GM23338 (cell line): ENCODE measurements around a stretch of chr14.

DNA sequence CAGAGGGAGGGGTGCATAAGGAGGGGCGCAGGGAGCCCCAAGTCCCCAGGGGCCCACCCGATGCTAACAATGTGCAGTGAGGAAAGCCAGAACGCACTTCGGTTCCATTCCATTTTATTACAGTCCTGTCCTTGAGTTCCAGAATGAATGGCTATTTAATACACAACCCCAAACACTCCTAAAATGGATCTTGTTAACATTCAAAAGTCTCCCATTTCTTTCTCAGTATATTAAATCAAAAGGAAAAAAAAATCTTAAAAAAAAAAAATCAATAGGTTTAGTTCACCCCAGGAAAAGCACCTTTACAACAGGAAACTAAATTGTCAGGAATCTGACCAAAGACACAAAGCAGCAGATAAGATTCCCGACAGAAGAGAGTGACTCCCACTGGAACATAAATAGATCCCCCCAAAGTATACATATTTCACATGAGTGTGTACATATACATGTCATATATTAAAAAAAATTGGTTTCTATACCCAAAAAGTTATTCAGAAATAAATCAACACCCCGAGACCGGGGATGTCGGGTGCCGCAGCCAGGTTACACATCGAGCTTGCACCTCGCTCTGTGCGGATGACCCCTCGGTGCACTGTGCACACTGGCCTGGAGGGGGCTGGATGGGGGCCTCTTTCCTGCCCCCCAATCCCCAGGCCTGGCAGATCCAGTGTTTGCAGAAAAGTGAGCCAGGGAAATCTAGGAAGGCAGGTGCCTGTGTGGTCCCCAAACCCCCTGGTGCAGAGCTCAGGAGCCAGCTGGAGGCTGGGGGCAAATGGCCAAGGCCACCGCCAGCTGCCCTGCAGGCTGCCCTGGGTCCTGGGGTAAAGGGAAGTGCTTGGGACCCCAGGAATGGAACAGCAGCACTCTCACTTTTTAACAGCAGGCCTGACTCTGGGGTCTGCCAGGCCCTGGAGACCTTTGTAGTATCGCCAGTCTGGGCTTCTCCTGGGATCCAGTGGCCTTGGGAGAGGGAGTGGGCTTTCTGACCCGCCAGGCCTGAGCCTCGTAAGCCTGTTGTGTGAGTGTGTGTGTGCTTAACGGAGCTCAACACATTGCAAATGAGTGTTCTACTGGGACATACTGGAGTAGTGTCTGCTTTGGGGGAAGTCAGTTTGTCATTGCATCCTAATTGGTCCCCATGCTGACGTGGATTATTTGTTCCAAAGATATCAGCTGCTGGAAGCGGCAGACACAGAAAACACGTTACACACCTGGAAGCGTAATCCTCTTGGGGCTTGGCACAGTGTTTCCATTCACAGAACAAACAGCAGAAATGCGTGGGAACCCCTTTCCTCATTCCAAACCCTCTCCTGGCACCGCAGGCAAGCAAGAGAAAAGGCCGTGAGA is 27.2 kb upstream of the GPR68 start:
- PRO-cap = no peak
- RAMPAGE, long total RNA = no peak

DNA sequence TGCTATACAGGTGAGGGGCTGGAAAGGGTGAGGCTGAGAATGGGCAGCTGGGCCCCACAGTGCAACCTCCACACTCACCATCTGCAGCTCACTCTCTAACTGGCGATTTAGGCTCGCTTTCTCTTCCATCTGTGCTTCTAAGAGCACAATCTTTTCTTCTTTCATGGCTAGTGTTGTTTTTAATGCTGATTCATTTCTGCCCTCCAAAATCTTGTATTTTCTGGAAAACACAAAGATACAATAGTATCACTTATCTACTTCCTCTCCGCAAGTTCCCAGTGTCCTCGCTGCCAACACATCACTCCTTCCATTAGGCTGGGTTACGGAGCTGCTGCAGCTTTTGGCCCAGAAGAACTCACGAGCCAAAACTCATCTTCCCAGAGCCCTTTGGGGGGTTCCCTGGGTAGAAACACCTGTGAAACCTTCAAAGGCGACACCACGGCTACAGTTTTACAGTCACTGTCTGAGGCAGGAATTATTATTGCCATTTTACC is 63.8 kb upstream of the GPR68 start:
- PRO-cap = no peak
- RAMPAGE, long total RNA = no peak

GRCh38 chr14:91339716-91340306 is 77.8 kb downstream of the CCDC88C start:
- PRO-cap = no peak
- RAMPAGE, long total RNA = no peak

- PRO-cap = no peak
- RAMPAGE, long total RNA = no peak
Measured at GRCh38 chr14:91342265-91342754, 75.3 kb downstream of the CCDC88C start.

DNA sequence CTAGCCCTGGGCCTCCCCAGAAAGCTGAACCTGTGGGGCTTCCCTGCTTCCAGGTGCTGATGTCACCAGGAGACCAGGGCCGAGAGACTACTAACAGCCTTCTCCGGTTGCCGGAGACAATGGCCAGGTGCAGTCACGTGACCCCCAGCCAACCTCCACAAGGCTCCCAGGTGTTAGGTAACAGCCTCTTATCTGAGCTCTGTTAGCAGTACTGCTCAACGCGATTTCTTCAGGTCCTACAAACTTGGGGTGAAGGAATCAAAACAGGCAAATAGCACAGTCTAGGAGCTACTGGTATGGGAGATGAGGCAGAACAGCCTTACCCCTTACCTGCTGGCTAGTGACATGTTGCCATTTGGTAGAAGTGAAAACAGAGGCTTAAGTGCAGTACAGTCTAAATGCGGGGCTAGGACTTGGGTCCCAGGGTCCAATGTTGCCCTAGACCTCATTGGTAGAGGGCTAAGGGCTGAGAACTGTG is 3.9 kb downstream of the CCDC88C start:
- PRO-cap = bidirectional peak, plus-strand start at position 205 of the sequence, minus-strand start at position 64 of the sequence
- RAMPAGE, long total RNA = no peak

GRCh38 chr14:91418057-91418433 is 425 bp upstream of the CCDC88C start:
- PRO-cap = no peak
- RAMPAGE, long total RNA = no peak

- PRO-cap = bidirectional peak, plus-strand start at chr14:91836726, minus-strand start at chr14:91836455
- RAMPAGE, long total RNA = no peak
Measured at GRCh38 chr14:91835995-91836996, 31.0 kb downstream of the TC2N start.

- PRO-cap = no peak
- RAMPAGE, long total RNA = no peak
Measured at GRCh38 chr14:91869663-91870592, 2.6 kb upstream of the TC2N start.

- PRO-cap = no peak
- RAMPAGE, long total RNA = no peak
Measured at GRCh38 chr14:91883946-91884404, 16.6 kb upstream of the TC2N start.

GRCh38 chr14:91891019-91891450 is 23.7 kb upstream of the TC2N start:
- PRO-cap = no peak
- RAMPAGE, long total RNA = no peak

- PRO-cap = bidirectional peak, plus-strand start at chr14:92207281, minus-strand start at chr14:92207177
- RAMPAGE, long total RNA = no peak
Measured at GRCh38 chr14:92207012-92207544, 85.3 kb downstream of the CPSF2 start.

DNA sequence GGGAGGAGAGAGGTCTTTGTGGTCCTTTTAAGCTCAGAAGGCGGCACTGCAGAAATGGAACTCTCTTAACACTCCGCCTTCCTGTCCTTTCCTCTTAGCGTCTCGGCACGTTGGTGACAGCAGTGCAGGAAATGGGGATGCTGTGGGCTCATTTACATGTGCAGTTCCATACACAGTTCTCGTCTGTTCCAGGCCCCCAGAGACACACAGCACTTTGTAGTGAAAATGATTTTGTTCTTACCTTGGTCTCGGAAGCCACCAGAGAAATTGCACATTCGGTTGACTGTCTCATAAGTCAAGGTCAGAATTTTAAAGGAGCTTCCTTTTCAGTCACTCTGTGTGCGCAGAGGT is 50.4 kb upstream of the RIN3 start:
- PRO-cap = no peak
- RAMPAGE, long total RNA = no peak

DNA sequence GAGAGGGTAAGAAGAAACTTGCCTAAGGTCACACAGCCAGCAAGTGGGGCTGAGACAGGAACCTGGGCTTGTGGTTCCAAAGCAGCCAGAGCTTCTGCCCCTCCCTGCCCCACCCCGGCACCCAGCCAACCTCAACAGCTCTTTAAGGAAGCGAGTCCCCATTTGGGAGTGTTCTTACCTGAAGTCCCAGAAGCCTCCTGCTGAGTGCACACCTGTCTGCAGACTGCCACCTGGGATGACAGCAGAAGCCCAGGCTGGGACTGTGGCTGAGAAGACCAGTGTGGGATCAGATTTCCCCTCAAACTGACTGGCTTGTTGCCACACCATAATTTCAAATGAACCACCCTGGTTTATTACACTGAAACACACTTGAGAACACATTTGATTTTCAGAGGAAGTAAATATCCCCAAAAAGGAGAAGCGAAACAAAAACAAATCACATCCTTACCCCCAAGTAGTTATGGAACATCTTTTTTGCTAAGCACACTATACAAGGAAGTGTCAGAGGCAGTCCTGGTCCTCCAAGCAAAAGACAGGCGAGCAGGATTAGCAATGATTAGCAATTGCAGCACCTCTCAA is 6.3 kb upstream of the RIN3 start:
- PRO-cap = no peak
- RAMPAGE, long total RNA = no peak

GRCh38 chr14:92958857-92959714 is 36.1 kb downstream of the CHGA start:
- PRO-cap = no peak
- RAMPAGE, long total RNA = no peak

- PRO-cap = no peak
- RAMPAGE, long total RNA = no peak
Measured at GRCh38 chr14:92973987-92974623, 51.2 kb downstream of the CHGA start.

GRCh38 chr14:93012561-93012900 is 89.6 kb downstream of the CHGA start:
- PRO-cap = no peak
- RAMPAGE, long total RNA = no peak

- PRO-cap = no peak
- RAMPAGE, long total RNA = no peak
Measured at GRCh38 chr14:93096811-93097428, 18.8 kb downstream of the ITPK1 start.

- PRO-cap = no peak
- RAMPAGE, long total RNA = no peak
Measured at GRCh38 chr14:93150330-93151125, 34.2 kb downstream of the MOAP1 start.

GRCh38 chr14:93185420-93185898 is 342 bp downstream of the LYSET start:
- PRO-cap = no peak
- RAMPAGE, long total RNA = no peak

- PRO-cap = no peak
- RAMPAGE, long total RNA = no peak
Measured at GRCh38 chr14:93245557-93246478, 38.8 kb downstream of the UBR7 start.